Heart (tissue), 3 donors: ENCODE measurements around the gene PLET1.

DNA sequence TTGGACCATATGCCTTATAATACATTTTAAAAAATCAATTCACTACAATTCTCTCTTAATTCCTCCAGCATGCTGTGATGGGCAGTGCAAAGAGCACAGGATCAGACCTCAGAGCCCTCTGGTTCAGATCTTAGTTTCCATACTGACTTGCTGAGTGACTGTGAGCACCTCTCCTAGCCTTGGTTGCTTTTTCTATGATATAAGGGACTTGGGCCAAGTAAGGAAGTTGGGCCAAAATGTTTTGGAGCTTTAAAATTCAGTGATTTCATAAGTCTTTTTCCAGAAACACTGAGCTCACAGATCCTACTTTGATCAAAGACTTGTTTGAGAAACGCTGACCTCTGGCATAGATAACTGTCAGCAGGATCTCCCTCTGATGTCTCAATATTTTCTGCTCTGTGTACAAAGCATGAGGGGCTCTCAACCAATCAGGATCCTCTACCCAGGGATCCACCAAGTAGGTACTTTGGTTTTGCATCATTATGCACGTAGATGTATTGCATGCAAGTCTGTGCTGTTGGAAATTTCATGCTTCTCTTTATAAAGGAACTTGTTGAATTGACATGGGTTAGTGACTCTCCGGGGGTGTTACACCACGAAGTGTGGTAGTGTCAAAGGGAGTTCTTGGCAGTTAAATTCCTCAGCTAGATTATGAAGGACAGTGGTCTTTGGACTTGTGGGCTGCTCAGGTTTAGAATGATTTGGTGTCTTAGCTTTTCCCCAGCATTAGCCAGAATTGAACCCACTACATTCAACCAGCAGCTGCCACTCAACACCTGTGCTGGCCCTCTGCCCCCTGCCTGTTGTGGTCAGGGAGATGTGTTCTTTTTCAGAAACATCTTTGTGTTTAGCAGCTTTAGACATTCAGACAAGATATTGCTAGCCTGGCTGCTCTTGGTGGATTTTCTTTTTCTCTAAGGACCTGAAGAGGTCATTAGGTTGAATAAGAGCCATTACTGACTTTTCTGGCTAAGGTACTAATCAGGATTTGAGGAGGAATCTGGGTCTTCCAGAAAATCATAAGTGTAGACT is 1.7 kb upstream of the DIXDC1 start:
- RAMPAGE, long total RNA, 2 experiments, result no peak in any of the 2 experiments

DNA sequence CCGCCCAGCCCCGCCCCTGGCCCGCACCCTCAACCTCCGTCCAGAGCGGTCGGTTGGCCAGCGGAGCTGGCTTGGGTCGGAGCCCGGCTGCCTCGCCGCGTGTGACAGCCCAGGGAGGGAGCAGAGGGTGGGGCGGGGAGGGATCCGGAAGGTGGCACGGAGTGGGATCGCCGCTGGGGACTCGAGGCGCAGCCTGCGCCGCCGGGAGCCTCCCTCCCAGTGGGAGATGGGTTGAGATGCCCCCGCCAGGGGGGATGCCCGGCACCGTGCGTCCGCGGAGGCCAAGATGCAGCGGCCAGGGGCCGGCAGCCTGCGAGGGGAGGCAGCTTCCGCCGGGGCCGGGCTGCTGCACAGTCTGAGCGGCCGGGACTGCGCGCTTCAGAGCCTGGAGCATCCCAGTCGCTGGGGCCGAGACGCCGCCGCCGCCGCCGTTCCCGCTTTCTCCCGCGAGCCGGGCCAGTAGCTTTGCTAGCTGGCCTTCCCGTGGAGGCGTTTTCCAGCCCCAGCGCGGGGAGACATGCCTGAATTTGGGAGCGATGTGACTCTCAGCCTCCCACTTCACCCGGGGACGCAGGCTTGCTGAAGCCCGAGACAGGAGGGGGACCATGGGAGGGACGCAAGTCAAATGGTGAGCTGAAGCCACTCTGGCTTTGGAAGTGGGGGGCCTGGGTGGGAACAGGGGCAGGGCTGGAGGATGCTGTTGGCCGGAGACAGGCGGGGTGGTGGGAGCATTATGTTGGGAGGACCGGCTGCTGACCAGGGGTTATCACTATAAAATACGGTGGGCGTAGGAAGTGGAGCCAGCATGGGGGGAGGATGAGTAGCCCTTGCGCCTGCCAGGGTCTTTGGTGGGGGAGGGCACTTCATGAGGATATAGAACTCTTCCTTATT is 40.3 kb downstream of the DIXDC1 start:
- RAMPAGE, long total RNA, 2 experiments, result start-site peak on the plus strand in 1 of 2 experiments, centred at position 168 of the sequence, 194 reads per replicate

DNA sequence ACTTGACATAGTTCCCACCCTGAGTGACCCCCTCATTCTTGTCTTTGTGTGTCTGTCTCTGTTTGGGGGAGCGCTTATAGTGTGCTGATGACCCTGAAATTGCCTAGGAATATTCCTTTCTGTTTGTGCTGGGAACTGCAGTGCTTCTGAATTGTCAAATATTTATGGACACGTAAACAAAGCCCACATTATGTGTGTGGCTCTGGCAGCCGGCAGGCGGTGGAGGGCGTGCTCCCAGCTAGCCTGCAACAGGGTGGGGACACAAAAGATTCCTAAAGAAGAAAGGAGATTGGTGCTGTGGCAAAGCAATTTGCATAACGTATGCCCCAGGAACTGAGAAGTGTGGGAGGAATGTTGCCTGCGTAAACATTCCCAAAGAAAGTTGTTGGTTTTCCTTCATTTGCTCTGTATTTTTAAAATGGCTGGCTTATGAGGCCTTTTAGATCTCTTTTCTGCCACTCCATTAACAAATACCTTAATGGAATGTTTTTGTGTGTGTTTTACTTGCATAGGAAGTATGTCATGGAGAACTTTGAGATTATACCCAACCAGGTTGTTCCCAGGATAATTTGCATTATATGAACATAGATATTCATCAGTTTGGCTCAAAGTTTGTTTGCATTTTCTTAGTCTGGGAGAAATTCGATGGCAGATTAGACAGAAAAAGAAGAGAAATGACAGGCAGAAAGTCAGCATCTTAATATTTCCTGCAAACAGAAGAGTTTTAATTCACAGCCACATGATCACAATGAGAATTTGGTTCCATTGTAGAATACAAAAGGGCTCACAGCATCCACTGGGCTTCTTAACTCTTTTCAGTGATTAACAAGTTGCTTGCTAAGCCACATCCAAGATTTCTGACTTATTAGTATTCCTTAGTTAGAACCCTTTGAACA is 41.9 kb upstream of the DLAT start:
- RAMPAGE, long total RNA, 2 experiments, result no peak in any of the 2 experiments

DNA sequence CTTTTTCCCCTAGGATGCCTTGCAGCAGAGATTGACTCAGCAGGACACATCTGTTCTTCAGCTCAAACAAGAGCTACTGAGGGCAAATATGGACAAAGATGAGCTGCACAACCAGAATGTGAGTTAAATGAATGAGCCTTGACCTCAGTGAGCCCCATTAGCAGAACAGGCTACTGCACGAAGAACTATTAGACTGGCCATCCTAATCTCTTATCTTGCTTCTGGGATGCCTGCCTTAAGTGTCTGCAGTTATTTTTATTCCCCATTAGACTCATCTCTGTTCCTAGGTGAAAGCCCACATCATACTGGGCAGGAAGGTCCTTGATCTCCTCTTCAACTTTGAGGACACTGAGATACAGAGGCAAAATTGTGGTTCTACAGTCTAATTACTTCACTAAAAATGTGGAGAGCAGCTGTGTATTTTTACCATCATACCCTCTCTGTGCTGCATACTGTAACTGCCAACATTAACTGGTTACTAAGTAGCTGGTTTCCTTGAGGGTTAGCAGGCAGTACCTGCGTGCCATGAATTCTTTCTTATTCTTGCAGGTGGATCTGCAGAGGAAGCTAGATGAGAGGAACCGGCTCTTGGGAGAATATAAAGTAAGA is 32.7 kb upstream of the DLAT start:
- RAMPAGE, long total RNA, 2 experiments, result no peak in any of the 2 experiments

- RAMPAGE, long total RNA, 2 experiments, result no peak in any of the 2 experiments
Observed at GRCh38 chr11:111993370-111994002, 31.7 kb upstream of the DLAT start.

DNA sequence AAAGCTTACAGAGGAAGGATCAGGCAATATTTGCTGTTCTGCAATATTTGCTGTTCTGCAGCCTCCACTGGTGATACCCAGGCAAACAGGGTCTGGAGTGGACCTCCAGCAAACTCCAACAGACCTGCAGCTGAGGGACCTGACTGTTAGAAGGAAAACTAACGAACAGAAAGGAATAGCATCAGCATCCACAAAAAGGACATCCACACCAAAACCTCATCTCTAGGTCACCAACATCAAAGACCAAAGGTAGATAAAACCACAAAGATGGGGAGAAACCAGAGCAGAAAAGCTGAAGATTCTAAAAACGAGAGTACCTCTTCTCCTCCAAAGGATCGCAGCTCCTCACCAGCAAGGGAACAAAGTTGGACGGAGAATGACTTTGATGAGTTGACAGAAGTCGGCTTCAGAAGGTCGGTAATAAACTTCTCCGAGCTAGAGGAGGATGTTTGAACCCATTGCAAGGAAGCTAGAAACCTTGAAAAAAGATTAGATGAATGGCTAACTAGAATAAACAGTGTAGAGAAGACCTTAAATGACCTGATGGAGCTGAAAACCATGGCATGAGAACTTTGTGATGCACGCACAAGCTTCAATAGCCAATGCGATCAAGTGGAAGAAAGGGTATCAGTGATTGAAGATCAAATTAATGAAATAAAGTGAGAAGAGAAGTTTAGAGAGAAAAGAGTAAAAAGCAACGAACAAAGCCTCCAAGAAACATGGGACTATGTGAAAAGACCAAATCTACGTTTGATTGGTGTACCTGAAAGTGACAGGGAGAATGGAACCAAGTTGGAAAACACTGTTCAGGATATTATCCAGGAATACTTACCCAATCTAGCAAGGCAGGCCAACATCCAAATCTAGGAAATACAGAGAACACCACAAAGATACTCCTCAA is 18.4 kb upstream of the DLAT start:
- RAMPAGE, long total RNA, 2 experiments, result no peak in any of the 2 experiments

DNA sequence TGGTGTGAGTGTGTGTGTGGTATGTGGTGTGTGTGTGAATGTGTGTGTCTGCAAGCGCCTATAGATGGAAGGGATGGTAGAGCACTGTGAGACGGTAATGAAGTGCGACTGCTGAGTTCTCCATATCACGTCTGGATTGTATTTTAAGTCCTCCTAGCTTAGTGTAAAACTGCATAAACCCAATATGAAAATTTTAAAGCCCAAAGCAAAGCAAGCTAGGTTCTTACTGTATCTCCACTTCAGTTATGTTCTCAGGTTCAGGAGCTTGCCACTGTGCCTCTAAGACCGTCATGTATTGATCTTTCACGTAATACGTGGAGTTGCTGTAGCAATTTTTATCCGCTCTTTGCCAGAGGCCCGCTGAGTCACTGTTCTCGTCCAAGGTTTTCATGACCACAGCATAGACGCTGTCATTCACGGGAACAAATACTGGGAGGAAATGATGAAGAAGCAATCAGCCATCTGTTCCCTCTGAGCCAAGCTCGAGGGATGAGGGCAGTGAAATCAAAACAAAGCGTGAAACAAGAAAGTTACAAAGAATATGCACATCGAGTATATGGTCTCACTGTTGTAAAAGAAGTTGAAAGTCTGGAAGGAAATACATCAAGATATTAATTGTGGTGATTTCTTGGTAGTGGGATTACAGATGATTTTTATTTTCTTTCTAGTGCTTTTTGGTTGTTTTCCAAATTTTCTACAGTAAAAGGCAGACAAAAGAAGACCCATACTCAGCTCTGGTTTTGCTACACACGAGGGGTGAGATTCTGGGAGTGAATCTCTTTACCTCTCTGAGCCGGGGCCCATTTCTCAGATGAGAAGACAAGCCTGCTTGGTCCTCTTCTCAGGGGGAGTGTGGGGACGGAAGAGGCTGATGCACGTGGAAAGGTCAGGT is 5.3 kb downstream of the PLET1 start:
- RAMPAGE, long total RNA, 2 experiments, result no peak in any of the 2 experiments

- RAMPAGE, long total RNA, 2 experiments, result no peak in any of the 2 experiments
Observed at GRCh38 chr11:112260690-112261083, at the start of gene PLET1. PLET1 (minus strand) TSS chr11:112260860.

DNA sequence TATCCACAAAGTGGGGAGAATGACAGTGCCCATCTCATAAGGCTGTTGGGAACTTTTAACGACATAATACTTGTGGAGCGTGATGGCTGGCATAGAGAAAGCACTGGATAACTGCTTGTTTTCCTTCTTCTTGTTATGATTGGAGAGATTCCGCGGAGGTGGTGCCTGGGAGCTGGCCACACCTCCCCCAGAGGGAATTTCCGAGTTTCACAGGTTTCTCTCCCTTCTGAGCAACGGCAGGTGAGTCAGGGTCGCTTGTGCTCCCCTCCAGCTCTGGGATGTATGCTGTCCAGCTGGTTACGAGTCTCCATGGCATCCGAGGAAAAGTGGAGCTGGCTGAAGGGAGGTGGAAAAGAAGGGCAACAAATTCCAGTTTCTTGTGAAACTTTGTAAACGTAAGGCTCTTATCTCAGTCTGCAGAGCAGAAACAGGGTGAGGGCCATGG is 9.9 kb upstream of the PLET1 start:
- RAMPAGE, long total RNA, 2 experiments, result no peak in any of the 2 experiments

GRCh38 chr11:112291199-112291821 is 30.6 kb upstream of the PLET1 start:
- RAMPAGE, long total RNA, 2 experiments, result no peak in any of the 2 experiments

GRCh38 chr11:112553115-112553449 is 292.4 kb upstream of the PLET1 start:
- RAMPAGE, long total RNA, 2 experiments, result no peak in any of the 2 experiments

GRCh38 chr11:112658441-112659118 is 302.6 kb upstream of the NCAM1 start:
- RAMPAGE, long total RNA, 2 experiments, result no peak in any of the 2 experiments

DNA sequence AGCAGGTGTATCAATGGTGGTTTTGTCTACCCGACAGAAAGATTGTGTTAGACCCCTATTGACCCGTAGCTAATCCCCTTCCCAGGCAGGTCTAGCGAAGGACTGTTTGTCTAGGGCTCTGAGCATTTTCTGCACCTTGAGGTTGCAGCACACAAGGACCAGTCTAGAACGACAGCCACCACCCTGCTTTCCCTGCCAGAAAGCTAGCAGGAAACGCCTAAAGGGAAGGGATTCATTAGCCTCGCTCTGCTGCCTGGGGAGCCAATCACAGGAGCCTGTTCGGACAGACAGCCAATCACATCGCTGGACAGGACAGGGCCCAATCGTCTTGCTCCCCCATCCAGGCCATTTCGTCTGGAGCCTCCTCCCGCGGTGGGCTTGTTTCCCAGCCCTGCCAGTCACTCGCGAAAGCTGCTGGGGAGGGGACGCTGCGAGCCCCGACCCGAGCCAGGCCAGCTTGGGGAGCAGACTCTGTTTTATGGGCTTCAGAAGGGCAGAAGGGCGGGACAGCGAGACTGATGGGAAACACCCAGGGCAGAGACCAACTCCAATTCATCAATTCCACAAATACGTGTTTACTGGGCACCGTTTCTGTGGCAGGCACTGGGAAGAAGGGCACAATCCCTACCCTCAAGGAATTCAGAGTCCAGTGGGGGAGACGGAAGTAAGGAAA is 79.8 kb upstream of the NCAM1 start:
- RAMPAGE, long total RNA, 2 experiments, result no peak in any of the 2 experiments

- RAMPAGE, long total RNA, 2 experiments, result no peak in any of the 2 experiments
Observed at GRCh38 chr11:112962723-112963603, 1.7 kb downstream of the NCAM1 start.

GRCh38 chr11:113275163-113275748 is 39.1 kb upstream of the TTC12 start:
- RAMPAGE, long total RNA, 2 experiments, result no peak in any of the 2 experiments

DNA sequence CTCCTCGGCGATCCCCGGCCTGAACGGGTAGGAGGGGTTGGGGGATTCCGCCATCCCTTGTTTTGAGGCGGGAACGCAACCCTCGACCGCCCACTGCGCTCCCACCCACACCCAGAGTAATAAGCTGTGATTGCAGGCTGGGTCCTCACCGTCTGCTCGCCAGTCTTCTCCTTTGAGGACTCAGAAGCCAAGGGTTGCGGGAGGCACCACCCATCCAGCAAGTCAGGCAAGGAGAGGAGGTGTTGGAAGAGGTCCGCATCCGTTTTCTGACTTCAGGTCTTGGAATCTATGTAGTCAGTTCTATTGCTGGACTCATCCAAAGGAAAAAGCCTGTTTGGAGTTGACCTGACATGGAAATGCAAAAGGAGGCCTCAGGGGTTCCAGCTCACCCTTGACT is 309 bp upstream of the DRD2 start:
- RAMPAGE, long total RNA, 2 experiments, result no peak in any of the 2 experiments

DNA sequence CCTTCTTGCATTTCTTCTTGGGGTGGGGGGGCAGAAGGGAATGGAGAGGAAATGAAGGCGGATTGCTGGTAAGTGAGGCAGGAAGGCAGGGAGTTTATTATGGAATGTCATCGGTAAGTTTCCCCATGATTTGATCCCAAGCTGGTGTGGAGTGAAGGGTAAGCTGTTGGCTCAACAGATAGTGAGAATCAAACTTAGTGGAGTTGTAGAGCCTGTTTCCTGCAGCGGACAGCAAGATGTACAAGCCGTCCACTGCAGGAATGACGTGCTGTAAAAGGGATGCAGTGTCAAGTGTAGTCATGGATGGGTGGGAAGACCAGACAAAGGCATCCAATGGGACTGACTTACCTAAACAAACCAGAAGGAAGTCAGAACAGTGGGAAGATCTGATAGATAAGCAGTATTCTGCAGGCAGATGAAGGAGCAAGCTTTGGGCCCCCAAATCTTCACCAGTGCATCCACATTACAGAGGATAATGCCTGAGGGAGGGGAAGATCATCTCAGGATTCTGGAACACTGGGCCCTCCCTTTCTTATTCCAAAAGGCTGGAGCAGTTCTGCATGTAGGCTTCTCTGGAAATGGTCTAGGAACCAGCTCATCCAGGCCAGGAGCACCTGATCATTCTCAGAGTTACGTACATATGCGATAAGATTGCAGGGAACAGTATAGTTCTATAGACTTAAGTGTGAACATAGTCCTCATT is 8.9 kb downstream of the ZBTB16 start:
- RAMPAGE, long total RNA, 2 experiments, result no peak in any of the 2 experiments

- RAMPAGE, long total RNA, 2 experiments, result no peak in any of the 2 experiments
Observed at GRCh38 chr11:114108999-114110335, 50.0 kb downstream of the ZBTB16 start.

DNA sequence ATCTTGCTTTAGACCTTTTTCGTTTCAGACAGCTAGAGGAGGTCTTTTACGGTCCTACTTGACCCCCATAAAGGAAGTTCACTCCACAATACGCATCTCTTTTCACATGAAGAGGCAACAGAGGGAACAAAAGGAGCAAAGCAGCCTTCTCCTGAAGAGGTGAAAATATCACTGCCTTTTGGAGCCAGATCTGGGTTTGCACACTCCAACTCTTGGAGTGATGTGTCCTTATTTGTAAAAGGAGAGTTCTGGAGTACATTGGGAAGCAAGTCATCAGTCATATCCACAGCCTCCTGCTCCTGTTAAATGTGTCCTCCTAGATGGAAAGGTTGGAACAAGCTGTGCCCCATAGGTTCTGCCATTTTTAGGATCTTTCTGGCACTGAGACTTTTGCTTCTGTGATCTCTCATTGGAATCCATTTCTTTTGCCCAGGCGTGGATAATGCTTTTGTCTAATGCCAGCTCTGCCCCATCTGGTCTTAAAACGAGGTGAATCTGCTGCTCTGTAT is 66.3 kb downstream of the ZBTB16 start:
- RAMPAGE, long total RNA, 2 experiments, result no peak in any of the 2 experiments

DNA sequence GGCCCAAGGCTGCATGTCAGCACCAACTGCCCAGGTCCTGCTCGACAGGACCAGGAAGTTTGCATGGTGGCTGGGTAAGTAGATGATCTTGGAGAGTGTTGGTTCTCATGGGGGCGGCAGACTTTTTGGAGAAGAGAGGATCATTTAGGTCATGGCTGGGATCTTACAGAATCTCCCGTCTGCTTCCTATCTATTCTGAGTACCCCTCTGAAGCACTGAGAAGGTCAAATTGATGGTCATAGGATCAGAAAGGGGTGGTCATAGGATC is 91.3 kb downstream of the ZBTB16 start:
- RAMPAGE, long total RNA, 2 experiments, result no peak in any of the 2 experiments